Epithelial cell of prostate (primary cell): ENCODE data around the gene SMIM38.

DNA sequence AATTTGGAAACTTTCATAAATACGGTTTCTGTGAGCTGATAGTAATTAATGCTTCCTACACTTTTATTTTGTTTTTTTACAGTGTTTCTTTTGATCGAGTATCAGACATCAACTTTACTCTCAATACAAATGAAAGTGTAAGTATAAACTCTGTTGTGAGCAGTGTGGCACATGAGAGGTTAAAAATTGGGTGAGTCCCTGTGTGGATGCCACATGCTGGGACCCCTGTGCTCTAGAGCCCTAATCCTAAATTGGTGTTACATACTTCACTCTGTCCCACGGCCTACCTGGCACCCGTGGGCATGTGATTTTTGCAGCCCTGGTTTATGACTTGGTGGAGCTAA lies 93.8 kb upstream of the GAL start:
- RRBS: no CpG with 5 or more reads among the region's 4 CpGs

DNA sequence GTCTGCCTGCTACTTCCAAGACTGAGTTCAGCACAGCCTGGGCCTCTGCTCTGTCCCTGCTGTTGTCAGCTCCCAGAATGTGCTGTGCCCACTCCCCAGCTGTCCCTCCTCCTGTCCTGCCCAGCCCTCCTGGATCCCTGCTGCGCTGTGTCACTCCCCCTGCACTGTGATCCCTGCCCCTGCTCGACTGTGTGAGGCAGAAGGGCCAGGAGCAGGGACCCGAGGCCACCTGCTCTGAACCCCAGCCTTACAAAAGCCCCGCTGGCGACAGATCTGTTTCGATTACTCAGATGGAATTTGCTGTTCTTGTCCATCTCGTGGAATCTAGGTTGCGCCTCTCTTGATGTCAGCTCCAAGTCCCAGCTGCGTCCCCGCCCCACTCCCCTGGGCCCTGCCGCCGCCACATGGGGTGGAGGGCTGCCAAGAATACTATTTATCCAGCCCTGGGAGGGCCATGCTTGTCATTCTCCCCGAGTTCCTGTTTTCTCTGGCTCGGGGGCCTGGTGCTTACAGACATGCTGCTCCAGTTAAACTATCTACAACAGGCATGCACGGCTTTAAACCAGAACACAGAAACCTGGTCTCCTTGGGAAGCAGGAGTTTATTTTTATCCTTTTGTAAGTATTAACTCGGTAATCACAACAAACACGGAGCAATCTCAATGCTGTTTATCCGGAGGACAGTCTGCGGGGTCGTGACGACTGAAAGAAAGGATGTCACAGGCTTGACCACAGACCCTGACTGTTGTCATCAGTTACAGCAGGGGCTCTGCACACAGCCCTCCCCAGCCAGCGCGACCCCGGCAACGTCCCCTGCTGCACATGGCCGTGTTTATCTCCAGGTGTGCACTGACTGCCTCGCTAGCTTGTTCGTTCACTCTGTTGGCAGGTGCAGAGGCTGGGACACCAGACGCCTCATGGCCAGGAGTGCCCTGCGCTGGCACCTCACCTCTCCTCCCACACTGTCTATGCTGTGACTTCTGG lies 12.6 kb downstream of the MRPL21 start:
- RRBS: no CpG with 5 or more reads among the region's 30 CpGs

DNA sequence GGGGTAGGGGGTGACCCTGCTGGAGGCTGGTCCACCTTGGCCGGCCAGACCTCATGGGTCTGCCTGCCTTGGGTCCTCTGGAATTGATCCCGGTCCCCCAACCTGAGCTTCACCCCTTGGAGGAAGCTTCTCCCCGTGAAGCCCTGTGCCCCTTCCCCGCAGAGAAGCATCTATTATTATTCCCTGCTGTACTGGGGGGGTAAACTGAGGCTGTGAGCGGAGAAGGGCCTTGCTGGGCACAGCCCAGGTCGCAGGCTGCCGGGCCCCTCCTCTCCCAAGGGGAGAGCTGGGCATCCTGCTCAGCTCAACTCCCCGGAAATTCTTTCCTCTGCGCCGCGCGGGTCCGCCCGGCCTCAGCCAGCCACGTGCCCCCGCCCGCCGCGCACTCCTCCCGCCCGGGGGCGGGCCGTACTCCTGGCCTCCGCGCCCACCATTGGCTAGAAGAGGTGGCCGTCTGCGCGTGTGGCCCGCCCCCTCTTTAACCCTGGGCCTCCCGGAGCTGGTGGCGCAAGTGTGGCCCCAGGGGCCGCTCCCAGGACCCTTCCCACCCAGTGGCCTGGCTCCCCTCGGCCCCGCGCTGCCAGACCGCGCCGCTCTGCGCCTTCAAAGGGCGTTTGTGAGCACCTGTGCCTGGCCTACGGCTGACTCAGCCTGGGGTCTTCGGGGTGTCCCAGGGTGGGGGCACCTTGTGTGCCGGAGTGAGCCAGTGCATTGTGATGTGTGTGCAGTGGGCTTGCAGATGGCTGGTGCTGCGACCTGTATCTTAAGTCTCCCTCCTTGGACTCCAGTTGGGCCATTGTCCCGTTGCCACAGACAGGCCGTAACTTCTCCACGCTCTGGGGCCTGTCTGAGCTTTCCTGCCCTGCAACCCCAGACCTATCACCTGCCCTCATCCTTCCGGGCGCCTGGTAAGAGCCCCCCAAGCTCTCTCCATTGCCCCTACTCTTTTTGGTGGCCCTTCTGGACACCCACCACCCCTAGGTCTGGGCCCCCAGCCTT lies 2.0 kb downstream of the MRGPRF start:
- RRBS: 2% methylated on average over 16 of the region's 49 CpGs

- RRBS: no CpG with 5 or more reads among the region's 35 CpGs
These were observed 40.4 kb downstream of the TPCN2 start for GRCh38 chr11:69088661-69089968.

DNA sequence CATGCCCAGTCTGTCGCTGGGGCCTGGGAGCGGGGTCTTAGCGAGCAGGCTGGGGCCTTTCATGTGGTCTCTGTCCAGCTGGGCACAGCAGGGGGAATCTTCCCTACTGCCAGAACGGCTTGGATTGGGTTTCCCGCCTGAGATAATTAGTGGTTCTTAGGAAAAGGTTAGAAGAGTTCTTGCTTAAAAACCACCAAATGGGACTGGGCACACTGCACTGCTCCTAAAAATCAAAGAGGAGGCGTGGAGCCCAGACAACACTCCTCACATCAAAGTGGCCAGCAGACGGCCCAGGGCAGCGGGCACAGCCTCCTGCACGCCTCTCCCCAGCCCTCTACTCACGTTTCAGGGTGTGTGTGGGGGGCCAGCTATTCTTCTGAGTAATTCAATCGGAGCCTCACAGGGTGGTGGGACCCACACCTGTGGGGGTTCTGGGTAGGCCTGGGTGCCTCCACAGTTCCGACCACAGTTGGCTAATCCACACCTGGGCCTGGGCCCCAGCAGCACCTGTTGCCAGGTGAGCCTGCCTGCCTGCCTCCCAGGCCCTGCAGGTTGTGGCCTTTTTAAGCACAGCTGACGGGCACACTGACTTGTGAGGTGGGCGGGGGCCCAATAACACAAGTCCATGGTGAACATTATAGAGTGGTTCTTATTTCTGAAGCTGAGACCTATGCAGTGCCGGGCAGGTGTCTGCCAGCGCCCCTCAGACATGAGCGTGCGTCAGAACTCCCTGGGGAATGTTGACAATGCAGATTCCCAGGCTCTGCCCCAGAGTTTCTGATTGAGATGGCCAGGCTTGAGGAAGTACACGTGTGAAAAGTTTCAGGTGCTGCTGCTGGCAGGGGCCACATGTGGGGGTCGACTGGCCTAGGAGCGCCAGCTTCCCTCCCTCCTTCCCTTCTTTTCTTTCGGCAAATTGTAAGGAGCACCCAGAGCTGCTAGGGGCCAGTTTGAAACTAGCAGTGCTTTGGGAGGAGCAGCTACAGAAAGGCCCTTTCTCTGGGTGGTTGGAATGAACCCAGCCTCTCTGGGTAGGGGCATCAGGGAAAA lies 46.0 kb downstream of the TPCN2 start:
- RRBS: no CpG with 5 or more reads among the region's 22 CpGs

GRCh38 chr11:69115465-69116134 lies 40.1 kb upstream of the SMIM38 start:
- RRBS: no CpG with 5 or more reads among the region's 29 CpGs

GRCh38 chr11:69122642-69123509 lies 32.9 kb upstream of the SMIM38 start:
- RRBS: under 1% methylated on average over 5 of the region's 29 CpGs

DNA sequence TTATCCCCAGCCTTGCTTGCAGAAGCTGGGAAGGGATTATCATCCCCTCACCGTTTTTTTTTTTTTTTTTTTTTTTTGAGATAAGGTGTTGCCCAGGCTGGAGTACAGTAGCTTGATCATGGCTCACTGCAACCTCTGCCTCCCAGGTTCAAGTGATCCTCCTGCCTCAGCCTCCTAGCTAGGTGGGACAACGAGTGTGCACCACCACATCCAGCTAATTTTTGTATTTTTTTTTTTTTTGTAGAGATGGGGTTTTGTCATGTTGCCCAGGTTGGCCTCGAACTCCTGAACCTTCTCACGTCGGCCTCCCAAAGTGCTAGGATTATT lies 1.9 kb upstream of the SMIM38 start:
- RRBS: no CpG with 5 or more reads among the region's 5 CpGs

DNA sequence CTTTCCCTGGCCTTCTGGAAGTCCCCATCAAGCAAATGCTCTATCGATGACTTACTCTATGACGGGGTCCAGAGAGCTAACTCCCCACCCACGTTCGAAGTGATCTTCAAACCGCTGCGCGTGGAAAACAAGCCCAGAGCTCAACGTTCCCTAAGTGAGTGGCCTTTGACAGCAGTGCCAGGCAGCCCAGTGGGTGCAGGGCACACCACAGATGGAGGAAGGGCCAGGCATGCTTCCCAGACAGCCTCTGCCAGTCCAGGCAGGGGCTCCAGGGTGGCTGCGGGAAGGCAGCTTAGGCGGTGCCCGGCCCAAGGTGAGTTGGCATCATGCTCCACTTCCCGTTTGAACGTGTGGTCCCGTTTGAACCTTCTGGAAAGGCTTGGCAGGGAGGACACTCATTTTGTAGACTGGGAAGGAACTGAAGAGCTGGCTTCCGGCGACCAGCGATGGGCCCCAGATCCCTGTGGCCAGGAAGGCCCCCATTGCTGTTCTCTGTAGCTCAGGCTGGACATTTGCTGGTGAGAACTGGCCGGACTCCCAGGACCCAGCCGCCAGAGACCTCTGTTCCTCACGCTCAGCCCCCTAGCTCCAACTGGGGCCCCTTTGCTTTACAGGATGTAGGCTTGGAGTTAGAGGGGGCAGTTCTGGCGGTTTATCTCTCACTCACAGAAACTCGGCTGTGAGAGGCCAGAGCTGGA lies at the start of gene SMIM38:
Gene SMIM38 (plus strand): TSS at position 134 of the 698 bp plus-strand sequence.
- RRBS: 96% methylated on average over 4 of the region's 22 CpGs

GRCh38 chr11:69210173-69210650 lies 54.5 kb downstream of the SMIM38 start:
- RRBS: no CpG with 5 or more reads among the region's 6 CpGs

DNA sequence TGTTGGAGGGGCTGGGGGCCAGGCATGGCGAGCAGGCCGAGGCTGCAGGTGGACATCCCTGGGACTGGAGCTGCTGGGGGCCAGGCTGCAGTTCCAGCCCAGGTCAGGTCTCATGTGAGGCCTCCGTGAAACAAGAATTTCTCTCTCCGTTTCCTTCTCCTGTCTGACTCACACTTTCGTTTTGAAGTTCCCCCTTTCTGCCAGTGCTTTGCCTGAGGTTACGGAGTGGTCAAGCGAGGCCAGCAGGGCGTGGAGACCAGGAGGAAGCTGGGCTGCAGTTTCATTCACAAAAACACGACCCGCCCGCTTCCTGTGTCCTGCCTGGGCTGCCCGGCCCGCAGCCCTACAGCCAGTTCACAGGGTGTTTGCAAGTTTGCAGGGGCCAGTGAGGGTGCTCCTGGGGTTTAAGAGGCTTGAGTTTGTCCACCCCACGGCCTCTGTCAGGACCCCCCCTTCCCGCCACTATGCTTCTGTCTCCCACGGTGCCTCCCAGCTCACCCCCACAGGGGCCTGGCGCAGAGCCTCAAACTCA lies 4.6 kb downstream of the MYEOV start:
- RRBS: no CpG with 5 or more reads among the region's 17 CpGs

DNA sequence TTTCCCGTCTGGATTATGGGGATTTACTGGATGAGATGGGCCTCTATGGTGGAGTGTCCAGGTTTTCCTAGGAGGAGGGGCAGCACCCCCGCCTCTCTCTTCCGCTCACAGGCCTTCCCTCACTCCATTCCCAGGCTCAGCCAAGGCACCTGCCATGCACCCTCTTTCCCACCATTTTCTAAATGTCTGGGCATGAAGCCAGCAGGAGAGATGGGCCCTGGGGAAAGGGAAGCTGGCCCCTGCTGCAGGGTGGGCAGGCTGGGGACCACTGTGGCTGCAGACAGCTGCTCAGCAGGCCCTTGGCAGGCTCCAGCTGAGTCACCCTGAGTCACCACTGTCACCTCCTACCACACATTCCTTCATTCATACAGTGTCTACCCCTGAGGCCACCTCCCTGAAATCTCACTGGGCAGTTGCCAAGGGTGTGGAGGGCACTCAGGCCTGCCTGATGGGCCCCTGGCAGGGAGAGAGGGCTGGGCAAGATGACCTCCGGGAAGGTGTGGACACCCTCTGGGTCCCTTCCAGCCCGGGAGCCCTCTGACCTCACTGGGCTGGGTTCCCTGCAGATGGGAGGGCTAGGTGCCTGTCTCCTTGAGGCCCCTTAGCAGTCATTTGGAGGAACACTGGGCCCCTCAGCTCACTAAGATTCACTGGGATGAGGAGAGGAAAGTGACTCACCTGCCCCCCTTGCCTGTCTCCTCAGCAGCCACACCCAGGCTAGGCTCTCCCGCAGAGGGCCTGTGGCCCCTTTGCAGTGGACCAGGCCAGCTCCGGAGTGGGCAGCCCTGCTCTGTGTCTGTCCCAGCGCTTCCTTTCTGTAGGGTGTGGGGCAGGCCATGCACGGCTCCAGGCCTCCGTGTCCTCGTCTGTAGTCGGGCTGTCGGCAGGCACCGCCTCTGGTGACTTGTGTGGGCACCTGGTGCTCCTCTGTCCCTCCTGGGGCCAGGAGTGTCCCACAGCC lies 7.8 kb downstream of the MYEOV start:
- RRBS: no CpG with 5 or more reads among the region's 14 CpGs

DNA sequence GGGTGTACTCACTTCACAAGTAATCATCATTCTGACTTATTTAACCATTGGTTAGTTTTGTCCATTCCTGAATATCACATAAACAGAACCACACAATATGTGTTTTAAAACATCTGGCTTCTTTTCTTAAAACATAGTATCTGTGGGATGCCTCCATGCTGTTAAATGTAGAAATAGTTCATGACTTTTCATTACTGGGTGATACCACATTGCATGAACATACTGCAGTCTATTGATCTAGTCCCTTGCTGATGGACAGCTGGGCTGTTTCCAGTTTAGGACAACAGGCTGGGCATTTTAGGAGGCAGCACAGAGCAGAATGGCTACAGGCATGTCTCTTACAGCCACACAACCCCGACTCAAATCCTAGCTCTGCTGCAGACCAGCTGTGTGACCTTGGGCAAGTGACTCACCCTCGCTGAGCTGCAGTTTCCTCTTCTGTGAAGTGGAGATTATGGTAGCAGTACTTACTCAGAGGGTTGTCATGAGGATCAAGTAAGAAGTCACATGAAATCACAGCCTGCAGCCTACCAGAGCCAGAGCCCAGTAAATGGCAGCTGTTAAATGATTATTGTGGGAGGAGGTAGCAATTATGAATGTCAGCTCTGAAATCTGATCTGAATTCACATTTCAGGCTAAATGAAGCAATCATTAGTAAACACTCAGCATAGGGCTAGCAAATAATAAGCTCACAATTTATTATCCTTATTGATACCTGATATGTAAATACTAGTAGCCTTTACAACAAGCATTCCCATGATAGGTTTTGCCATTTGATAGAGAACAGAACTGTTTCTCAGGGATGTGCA lies 58.7 kb downstream of the MYEOV start:
- RRBS: no CpG with 5 or more reads among the region's 2 CpGs

DNA sequence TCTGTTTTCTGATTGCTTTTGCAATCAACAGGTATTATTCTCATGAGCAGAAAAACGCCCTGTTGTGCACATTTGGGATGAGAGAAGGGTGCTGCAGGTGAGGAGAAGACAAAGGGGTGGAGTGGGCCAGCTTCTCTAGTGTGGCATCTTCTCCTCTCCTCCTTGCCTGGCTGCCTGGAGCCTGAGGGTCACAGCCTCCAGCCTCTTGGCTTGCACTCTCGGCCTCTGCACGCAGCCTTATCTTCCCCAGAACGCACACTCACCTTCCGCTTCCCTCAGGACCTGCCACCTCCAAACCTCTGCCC lies 161.6 kb upstream of the CCND1 start:
- RRBS: no CpG with 5 or more reads among the region's 5 CpGs

DNA sequence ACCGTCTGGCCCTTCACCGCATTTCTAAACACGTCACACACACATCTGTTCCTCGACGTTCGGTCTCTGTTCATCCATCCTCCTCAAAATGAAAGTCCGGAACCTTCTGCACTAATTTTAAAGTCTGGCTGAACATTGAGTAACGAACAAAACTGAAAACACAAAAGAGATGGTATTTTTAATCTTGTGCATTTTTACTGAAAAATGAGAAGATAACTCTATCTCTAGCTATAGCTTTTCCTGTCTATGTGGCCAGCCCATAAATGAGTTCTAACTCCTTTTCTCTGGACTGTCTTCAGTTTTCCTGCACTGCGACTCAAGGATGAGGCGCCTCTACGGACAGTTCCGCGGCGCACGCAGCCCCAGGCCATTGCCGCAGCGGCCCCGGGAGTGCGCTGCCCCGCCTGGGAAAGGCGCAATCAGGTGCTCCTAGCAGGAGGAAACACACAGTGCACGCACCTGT lies 7.7 kb downstream of the LTO1 start:
- RRBS: no CpG with 5 or more reads among the region's 22 CpGs

DNA sequence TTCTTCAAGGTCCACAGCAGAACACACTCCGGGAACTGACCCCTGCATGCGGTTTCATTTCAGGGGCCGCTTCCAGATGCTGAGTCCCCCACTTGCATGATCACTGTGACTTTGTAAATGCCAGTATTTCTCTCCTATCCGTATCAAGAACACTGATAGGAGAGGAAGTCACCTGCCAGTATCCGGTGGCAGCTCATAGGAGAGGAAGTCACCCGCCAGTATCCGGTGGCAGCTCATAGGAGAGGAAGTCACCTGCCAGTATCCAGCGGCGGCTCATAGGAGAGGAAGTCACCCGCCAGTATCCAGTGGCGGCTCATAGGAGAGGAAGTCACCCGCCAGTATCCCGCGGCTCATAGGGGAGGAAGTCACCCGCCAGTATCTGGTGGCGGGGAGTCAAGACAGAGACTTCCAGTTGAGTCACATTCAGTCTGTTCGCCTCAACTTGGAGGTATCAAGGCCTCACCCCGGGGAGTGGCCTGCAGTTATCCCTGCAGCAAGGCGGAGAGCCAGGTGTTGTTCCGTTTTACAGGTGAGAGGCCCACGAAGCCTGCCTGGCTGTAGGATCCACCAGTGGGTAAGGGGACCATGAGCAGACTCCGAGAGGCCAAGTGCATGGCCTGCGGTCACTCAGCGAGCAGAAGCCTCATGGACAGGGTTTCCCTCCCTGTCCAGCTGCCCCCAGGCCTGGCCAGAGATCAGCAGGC lies 8.4 kb upstream of the FGF19 start:
- RRBS: no CpG with 5 or more reads among the region's 24 CpGs

DNA sequence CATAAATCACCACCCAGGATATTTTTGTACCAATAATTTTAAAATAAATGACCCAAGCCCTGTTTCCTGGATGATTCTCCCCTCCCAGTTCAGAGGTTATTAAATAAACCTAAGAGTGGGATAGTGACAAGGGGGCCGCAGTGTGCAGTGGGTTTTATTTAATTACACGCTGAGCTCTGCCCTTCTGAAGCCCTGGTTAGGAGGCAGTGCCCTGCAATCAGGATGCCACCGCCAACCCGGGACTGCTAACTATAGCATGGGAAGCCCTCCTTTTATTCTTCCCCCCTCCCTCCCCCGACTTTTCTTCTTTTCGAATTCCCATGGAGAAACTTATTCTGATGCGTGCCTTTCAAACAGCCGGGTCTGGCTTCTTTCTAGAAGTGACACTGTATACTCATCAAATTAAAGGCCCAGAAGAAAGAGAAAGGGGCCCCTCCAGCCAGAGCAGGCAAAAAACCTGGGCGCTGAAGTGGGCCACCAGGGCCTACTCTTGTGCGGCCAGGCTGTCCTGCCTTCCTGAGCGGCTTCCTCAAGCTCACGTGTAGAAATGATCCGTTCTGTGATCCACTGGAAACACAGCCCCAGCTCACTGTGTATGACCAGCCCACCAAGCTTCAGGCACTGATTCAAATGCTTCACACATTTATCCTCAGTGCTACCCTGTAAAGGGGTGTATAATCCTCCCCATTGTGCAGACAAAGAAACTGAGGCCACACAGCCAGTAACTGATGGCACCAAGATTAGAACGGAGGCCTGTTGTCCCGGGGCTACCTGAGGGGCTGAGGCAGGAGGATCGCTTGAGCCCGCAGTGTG lies 91.2 kb upstream of the ANO1 start:
- RRBS: 100% methylated on average over 1 of the region's 17 CpGs

- RRBS: no CpG with 5 or more reads among the region's 14 CpGs
These were observed 37.6 kb upstream of the ANO1 start for GRCh38 chr11:70040305-70041184.

DNA sequence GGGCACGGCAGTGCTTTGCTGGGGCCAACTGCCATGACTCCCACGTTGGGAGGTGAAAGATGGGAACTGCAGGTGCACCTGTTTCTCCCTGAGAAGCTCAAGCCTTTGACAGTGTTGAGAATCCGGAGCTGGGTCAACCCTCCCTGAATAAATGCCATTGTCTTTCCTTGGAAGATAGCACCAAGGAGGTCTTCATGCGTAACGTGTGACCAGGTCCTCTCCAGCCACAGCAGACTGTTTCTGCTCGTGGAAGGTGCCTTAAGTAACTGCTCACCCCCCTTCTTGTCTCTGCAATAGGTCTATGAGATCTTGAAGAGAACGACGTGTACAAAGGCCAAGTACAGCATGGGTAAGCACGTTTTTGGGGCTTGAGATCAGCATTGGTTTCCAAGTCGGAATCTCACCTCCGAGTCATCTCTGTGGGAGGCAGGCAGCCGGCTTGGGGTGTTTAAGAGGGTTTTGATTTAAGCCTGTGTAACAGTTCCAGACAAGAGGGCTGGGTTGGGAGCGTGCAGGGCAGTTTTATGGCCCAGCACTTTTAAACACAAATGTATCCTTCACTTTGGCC lies 30.0 kb downstream of the ANO1 start:
- RRBS: no CpG with 5 or more reads among the region's 13 CpGs

DNA sequence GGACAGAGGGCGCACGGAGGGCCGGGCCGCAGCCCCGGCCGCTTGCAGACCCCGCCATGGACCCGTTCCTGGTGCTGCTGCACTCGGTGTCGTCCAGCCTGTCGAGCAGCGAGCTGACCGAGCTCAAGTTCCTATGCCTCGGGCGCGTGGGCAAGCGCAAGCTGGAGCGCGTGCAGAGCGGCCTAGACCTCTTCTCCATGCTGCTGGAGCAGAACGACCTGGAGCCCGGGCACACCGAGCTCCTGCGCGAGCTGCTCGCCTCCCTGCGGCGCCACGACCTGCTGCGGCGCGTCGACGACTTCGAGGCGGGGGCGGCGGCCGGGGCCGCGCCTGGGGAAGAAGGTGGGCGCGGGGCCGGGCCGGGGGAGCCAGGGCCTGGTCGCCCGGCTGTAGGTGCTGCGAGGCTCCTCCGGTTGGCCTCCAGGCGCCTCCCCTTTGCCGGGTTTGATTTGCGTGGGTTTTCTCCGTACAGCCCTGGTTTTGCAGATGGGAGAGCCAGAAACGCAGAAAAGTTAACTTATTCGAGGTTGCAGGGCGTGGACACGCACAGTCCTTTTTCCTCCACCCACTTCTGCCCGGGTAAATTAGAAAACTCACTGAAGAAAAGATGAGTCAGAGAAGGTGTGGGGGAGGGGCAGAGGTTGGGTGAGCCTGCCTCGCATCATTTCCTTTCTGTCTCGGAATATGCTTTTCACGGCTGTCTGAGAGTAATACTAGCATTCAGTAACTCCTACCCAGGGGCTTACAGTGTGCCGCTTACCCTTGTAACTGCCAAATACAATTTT lies 500 bp downstream of the FADD start:
- RRBS: 3% methylated on average over 22 of the region's 62 CpGs